ENCODE measurements around a stretch of chr16.

DNA sequence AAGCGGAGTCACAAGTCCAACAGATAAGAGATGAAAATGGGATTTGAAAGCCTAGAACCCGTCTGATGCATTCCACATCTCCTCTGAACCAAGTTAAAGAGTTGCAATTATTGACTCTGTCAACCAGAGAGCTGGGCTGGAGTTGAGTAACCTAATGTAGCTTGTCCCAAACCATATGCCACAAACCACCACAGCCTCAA is 81.5 kb upstream of the NUDT7 start:
- RRBS = no CpG with 5 or more reads among the region's 2 CpGs

GRCh38 chr16:77776454-77776718 is 12.0 kb upstream of the VAT1L start:
- RRBS = no CpG with 5 or more reads among the region's 1 CpG

GRCh38 chr16:78002730-78003087 is 19.6 kb upstream of the CLEC3A start:
- RRBS = no CpG with 5 or more reads among the region's 2 CpGs

DNA sequence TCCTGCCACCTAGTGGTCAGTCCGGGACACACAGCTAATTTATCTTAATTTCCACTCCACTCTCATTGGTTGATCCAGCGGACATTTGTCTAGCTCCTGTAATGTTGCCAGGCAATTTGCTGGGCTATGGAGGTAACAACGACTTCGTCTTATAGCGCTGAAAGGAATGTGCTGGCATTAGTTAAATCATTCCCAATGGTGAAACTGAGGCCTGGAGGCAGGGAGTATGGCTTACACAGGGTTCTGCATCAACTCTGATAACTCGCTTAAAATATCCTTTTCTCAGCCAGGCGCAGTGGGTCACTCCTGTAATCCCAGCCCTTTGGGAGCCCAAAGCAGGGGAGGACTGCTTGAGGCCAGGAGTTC is 19.2 kb upstream of the CLEC3A start:
- RRBS = 9% methylated on average over 1 of the region's 7 CpGs

DNA sequence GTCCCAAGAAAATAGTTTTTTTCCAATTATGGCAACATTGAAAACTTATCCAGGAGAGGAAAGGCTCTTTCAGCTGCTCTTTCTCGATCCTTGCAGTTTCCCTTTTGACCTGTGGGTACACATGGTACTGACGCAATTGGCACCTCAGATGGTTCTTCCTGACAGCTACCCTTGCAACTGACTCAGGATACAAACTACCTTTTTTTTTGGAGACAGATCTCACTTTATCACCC is 607.1 kb downstream of the WWOX start:
- RRBS = no CpG with 5 or more reads among the region's 2 CpGs

GRCh38 chr16:78742436-78743402 is 643.3 kb downstream of the WWOX start:
- RRBS = no CpG with 5 or more reads among the region's 22 CpGs

DNA sequence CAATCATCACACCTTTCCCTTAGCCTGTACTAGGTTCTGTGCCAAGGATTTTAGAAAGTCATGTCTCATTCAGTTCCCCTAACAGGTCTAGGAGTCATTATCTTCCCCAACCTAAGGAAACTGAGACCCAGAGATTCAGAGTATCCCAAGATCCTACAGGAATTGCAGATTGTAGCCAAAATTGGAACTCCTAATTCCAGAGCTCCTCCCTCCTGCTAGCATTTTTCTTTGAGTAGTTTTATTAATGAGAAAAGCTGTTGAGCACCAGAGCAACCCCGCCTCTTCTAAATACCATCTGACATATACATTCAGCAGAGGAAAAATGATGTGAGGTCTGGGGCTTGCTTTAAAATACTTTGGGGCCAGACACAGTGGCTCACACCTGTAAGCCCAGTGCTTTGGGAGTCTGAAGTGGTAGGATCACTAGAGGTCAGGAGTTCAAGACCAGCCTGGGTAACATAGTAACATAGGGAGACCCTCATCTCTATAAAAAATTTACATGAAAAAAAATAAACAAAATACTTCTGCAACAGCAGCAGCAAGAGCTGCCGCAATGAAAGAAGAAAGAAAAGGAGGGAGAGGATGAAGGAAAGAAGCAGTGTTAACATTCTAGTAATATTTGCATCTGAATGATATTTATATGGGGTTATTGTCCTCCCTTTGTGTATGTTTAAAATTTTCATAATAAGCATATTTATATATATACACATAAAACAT is 730.3 kb downstream of the WWOX start:
- RRBS = no CpG with 5 or more reads among the region's 2 CpGs

- RRBS = no CpG with 5 or more reads among the region's 11 CpGs
These were observed 704.2 kb downstream of the MAF start for GRCh38 chr16:78896107-78896955.

- RRBS = no CpG with 5 or more reads among the region's 15 CpGs
These were observed 328.2 kb downstream of the MAF start for GRCh38 chr16:79272288-79272794.

GRCh38 chr16:79597963-79598270 is 2.6 kb downstream of the MAF start:
- RRBS = no CpG with 5 or more reads among the region's 4 CpGs

DNA sequence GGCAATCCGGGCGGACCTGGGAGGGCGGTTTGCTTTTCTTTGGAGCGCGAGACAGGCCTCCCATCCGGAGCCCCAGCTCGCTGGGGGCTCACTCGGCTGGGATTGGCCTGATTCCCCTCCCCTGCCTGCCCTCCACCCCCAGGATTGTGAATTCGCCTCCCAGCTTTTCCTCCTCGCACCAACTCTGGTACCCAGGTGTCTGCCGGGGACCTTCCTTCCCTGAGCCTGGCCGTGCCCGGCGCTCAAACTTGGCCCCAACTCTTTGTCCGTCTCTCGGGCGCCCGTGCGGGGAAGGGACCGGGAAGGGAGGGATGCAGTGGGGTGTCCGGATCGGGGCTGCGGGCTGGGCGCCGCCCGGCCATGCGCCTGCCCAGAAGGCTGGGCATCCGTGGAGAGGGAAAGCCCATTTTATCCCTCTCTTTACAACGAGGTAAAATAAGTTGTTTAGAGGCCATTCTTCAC is 518 bp upstream of the MAF start:
- RRBS = 4% methylated on average over 14 of the region's 29 CpGs

GRCh38 chr16:79767766-79768461 is 167.4 kb upstream of the MAF start:
- RRBS = no CpG with 5 or more reads among the region's 10 CpGs

DNA sequence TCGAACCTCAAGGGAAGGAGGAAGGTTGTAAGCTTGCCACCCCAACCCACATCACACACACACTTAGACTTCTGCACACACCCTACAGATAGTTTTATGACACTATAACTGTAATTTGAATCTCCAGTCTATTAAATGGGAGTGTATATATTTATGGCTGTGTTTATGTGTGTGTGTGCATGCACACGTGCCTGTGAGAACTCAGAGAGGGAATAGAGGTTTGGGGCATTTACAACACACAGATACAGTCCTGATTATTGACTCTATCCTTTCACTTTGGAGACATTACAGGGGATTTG is 171.5 kb upstream of the MAF start:
- RRBS = no CpG with 5 or more reads among the region's 2 CpGs

DNA sequence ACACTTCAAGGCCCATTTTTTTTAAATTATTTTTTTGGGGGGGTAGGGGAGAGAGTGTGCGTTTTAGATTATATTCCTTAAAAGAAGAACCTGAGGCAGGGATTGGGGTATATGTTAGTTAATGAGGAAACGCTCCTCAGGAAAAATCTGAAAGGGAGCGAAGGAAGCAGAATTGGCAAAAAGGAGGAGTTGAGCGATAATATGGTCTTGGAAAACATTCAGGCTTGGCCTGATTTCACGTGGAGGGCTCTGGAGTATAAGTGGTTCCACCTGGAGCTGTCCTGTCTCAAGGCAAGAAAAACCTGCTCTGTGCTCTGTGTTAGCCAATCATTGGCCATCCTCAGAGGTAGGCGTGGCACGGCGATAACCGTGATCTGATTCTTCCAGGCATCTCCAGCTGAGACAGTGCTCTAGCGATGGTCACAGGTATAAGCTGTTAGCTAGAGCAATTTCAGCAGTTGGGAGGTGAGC is 450.4 kb upstream of the MAF start:
- RRBS = no CpG with 5 or more reads among the region's 10 CpGs

DNA sequence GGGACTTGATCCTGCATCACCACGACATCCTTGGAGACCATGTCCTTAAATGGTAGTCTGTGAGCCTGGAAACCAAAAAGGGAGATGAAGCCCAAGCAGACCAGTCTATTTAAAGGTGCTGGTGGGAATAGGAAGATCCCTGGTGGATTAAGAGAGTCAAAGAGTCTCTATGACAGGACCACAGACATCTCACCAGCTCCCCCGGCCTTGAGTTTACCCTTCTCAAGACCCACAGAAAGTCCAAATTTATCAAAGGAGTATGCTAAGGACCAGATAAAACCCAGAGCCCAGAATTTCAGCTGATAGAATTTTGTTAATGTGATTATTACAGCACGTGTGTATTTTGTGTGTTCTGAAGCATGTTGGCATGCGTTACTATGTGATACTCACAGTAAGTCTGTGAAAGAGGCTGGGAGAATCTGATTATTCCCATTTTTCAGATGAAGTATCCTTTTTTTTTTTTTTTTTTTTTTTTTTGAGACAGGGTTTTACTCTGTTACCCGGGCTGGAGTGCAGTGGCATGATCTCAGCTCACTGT is 33.0 kb upstream of the DYNLRB2 start:
- RRBS = no CpG with 5 or more reads among the region's 5 CpGs

- RRBS = 4% methylated on average over 36 of the region's 71 CpGs
These were observed 74.7 kb downstream of the CMC2 start for GRCh38 chr16:80931573-80932751.

- RRBS = no CpG with 5 or more reads among the region's 4 CpGs
These were observed 9.3 kb downstream of the CMC2 start for GRCh38 chr16:80997369-80997890.

DNA sequence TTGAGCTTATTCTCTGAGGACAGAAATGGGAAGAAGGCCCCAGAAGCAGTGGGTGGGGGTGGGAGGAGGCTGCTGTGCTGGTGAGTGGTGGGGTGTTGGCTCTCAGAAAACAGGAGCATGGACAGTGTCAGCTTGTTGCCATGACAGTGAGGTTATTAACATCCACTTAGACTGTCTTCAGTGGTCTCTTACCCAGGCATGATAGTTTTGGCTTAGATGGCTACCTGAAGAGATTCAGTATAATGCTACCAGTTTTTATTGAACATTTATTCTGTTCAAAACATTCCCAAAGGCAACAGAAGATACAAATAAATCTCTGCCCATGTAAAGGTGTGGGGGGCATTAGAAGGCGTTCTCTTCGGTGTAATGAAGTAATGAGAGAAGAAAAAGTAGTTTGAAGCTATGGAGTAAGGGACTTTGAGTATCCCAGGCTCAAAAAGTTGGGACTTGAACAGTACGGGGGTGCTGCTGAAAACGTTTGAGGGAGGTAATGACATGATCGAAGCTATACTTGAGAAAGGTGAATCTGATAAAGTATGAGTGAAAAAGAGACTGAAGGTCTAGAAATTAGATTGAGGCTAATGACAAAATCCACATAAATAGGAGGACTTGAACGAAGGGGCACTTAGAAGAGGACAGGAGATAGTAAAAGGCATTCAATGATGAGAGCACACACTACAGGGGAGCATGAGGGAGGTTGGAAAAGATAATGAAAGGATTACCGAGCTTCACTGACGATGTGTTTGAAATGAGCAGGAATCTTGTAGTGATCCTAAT is 4.8 kb downstream of the ATMIN start:
- RRBS = no CpG with 5 or more reads among the region's 8 CpGs

GRCh38 chr16:81077412-81078379 is 658 bp upstream of the C16orf46 start:
- RRBS = no CpG with 5 or more reads among the region's 38 CpGs

- RRBS = no CpG with 5 or more reads among the region's 5 CpGs
These were observed 28.4 kb downstream of the BCO1 start for GRCh38 chr16:81266910-81267170.

Measured in epidermal melanocyte (primary cell).